Glomerular endothelial cell (primary cell): ENCODE measurements around a stretch of chr2.

GRCh38 chr2:102177760-102178685 is 8.8 kb upstream of the IL1RL2 start:
- RAMPAGE, long total RNA, result no peak

DNA sequence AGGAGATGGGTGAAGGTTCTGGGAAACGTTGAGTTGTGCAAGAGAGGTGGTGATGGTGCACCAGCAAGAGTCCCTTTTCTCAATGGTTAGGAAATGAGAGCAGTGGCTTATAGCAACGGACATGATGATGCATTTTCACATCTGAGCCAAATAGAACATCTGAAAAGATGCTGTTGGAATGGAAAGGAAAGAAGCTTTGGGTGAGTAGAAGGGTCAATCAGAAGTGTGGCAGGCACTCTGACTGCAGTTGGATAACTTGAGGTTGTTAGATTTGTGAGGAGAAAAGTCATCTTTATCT is 48.6 kb upstream of the IL1RL1 start:
- RAMPAGE, long total RNA, result no peak

DNA sequence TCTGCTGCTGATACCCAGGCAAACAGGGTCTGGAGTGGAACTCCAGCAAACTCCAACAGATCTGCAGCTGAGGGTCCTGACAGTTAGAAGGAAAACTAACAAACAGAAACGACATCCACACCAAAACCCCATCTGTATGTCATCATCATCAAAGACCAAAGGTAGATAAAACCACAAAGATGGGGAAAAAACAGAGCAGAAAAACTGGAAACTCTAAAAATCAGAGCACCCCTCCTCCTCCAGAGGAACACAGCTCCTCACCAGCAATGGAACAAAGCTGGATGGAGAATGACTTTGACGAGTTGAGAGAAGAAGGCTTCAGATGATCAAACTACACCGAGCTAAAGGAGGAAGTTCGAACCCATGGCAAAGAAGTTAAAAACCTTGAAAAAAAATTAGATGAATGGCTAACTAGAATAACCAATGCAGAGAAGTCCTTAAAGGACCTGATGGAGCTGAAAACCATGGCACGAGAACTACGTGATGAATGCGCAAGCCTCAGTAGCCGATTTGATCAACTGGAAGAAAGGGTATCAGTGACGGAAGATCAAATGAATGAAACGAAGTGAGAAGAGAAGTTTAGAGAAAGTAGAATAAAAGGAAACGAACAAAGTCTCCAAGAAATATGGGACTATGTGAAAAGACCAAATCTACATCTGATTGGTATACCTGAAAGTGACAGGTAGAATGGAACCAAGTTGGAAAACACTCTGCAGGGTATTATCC is 14.0 kb downstream of the IL1RL1 start:
- RAMPAGE, long total RNA, result no peak

DNA sequence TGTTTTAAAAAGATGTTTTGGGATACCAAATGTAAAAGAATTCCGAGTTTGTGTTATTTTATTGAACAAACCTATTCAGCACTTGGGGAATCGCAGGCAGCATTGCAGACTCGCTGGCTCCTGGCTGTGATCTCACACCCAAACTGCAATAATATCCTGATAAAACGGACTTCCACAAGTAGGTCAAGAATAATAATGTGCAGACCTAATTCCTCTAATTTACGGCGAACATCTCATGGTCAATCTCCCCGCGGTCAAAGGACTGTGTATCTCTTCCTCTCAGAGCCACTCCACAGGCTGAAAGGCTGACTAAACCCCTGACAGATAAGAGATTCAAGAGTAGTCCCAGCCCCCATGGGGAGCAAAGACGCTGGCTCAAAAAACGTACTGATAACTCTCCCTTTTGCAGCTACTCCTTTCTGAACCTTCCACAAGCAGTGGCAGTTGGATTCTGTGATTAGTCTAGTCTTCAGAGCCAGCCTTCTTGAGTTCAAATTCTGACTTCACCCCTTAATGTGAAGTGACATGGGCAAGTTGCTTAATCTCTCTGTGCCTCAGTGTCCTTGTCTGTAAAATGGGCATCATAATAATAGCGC is 19.8 kb upstream of the IL18R1 start:
- RAMPAGE, long total RNA, result no peak

- RAMPAGE, long total RNA, result no peak
Observed at GRCh38 chr2:102513936-102514444, 41.0 kb downstream of the SLC9A4 start.

GRCh38 chr2:102664390-102664853 is 45.1 kb downstream of the SLC9A2 start:
- RAMPAGE, long total RNA, result no peak

GRCh38 chr2:102690114-102690674 is 46.5 kb downstream of the MFSD9 start:
- RAMPAGE, long total RNA, result no peak

DNA sequence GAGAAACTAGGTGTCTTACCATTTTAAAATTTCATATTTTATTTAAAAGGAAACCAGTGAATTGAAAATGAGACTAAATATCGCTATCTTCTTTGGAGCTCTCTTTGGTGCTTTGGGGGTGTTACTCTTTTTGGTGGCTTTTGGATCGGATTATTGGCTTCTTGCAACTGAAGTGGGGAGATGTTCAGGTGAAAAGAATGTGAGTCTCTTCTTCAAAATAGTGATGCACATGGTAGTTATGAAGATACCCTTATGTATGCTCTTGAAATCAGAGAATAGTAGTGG is 262 bp downstream of the TMEM182 start:
- RAMPAGE, long total RNA, result no peak

GRCh38 chr2:103741155-103741550 is 979.3 kb downstream of the TMEM182 start:
- RAMPAGE, long total RNA, result no peak

GRCh38 chr2:104790776-104791243 is 63.1 kb upstream of the POU3F3 start:
- RAMPAGE, long total RNA, result no peak

DNA sequence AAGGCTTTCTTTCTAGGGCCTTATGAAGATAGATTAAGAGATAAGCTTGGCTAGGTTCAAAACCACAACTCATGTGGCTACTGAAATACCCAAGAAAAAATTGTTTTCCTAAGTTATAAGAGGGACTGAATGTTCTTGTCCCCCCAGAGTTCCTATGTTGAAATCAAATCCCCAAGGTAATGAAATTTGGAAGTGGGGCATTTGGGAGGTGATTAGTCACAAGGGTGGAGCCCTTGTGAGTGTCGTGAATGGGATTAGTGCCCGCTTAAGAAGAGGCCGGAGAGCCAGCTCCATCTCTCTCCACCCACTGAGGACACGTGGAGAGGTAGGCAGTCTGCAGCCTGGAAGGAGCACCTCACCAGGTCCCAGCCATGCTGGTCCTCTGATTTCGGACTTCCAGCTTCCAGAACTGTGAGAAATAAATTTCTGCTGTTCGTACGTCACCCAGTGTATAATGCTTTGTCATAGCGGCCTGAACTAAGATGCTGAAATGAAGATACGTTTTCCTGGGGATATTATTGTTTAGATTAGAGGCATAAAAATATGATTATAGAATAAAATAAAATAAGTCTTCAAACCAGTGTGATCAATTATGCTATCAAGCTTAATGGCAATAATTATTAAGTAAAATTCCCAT is 44.1 kb downstream of the POU3F3 start:
- RAMPAGE, long total RNA, result no peak

GRCh38 chr2:104901384-104901935 is 47.5 kb downstream of the POU3F3 start:
- RAMPAGE, long total RNA, result no peak

- RAMPAGE, long total RNA, result no peak
Observed at GRCh38 chr2:105143281-105144260, 98.0 kb upstream of the GPR45 start.

DNA sequence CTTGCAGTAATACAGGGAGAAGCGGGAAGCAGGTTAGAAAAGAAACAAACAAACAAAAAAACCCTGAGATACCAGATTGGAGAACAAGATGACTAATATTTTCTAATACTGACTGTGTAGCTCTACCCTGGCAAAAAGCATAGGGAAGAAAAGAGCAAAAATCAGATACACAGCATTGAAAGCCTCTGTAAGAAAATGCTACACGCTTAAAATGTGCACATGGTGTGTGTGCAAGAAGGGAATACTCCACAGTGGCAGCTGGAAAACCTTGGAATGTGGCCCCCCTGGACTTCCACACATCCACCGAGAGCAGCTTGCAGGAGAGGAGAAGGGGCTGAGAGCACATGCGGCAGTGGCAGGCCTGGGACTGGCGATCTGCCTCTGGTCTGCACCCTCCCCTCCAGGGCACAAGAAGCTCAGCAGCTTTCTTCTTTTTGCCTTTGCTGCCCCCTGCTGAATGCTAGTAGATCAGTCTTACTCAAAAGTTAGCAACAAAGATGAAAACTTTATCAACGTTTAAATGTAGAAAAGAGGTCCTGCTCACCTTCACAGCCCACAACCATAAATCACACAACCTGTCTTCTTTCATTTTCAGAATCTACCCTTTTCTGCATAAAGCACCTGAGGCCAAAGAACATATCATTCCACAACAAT is 34.8 kb downstream of the TGFBRAP1 start:
- RAMPAGE, long total RNA, result no peak

DNA sequence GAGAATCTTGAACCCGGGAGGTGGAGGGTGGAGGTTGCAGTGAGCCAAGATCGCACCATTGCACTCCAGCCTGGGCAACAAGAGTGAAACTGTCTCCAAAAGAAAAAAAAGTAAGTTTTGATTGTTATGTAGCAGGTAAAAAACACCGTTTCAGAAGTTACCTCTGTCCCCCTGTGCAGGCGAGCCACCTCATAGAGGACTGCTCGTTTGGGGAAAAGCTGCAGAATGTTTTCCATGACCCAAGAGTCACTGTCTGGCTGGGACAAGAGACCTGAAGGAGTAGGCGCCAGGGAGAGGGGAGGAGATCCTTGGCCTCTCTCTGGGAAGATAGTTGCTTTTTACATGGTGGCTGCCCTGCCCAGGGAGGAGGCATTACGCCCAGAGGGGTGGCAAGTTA is 21.3 kb downstream of the FHL2 start:
- RAMPAGE, long total RNA, result no peak

DNA sequence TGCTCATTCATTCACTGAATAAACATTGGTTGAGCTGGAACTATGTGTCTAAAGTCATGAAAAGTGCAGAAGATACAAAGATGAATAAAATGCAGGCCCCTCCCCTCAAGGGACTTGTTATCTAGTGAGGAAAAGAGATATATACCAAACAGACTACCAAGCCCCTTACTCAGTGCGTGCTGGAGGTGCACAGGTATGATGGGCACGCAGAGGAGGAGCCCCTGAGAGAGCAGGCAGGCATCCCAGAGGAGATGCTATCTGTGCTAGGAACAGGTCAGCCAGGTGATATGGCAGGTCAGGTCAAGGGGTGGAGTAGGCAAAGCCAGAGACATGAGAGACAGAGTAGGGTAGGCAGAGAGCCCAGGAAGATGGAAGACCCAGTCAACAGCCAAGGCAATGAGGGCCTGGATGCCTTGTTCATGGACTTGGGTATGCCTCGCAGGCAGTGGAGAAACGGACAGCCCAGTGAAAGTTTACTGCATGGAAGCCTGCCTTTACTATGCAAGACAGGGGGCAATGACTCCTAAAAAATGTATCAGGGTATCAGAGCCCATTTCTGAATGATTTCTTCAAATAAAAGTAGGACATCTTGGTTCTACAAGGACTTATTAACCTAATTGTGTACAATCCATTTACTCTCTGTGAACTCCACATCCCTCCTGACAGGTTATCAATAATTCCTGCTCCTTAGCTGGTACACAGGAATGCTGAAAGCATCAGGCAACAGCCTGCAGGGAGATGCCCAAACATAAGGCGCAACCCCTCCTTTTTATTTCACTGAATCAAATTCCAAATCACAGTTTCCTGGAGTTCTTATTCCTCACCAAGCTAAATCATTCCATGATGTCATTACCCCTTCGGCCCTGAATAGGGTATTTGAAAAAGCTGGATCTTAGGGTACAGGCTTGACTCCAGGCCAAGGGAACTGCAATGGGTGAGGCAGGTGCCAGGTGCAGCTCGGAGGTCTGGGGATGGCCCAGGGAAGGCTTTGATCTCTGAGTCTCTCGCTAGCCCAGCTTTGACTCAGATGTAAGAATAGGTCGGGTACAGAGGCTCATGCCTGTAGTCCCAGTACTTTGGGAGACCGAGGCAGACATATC is 7.3 kb downstream of the FHL2 start:
- RAMPAGE, long total RNA, result no peak

GRCh38 chr2:105418482-105419005 is 19.7 kb upstream of the FHL2 start:
- RAMPAGE, long total RNA, result no peak

DNA sequence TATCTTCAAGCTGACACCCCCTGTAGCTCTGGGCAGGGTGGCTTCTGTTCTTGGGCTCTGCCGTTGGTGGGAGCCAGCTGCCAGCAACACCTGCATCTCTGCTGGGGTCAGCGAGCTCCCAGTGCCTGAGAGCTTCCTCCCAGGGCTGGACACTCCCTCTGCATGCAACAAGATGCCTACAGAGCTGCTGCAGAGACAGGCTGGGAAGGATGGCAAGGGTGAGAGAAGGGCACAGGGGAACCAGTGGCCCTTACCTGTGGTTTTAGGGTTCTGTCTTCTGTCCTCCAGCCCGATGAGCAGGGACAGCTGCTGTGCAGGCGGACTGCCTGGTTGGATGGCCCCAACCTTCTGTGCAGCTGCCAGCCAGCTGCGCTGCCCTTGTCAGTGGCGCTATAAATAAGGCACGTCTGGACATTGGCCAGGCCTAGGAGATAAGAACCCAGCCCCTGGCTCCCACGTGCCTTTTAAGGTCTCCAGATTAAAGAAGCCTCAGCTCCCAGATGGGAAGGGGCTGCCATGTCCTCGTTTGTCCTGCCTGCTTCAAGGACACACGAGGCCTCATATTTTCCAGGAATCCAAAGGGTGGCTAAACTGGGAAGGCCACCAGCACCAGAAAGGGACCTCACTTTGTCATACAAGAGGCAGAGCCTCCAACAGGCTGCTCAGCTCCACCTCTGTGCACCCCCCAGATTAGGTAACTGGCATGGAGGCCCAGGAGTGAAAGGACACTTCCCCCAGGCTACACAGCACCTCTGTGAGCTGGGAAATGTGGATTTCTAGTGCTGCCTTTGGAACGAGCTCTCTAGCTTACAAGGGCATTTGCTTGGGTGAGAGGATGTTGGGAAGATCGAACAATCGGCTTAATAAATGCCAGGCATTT is 39.5 kb upstream of the FHL2 start:
- RAMPAGE, long total RNA, result no peak

GRCh38 chr2:105745967-105746417 is 1.3 kb downstream of the NCK2 start:
- RAMPAGE, long total RNA, result no peak

DNA sequence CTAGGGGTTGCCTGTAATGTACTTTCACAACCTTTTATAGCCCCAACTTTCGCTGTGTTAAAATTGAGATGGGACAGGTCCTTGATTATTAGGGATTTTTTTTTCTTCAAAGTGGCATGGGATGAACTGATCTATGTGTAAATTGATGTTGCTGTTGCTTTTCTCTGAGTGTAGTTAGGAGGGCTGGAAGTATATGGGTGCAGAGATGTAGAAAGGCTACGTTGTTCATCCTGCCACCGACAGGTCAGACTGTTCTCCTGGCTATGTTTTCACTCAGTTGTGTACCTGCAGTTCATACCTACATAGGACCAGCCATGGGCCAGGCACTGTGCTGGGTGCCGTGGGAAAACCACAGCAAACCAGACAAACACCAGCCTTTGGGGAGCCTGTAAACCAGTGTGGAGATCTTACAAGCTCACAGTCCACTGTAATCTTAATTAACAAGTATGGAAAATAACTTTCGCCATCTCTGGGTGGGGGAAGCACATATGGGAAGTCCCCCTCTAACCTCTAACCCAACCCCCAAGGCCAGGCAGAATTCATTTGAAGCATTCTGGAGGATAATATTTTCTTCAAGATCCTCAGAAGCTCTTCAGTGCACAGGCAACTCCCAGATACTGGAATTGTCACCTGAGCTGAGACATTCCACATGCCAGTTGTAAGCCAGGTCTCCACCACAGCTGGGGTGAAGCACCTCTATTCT is 12.7 kb downstream of the NCK2 start:
- RAMPAGE, long total RNA, result no peak